Placental pericyte (primary cell): ENCODE data around the gene MARCHF1.

- CAGE, long polyA plus RNA: no peak
Observed at GRCh38 chr4:159248662-159249287, 145.9 kb downstream of the RAPGEF2 start.

GRCh38 chr4:163382242-163382586 is 38.5 kb downstream of the NPY5R start:
- CAGE, long polyA plus RNA: no peak

DNA sequence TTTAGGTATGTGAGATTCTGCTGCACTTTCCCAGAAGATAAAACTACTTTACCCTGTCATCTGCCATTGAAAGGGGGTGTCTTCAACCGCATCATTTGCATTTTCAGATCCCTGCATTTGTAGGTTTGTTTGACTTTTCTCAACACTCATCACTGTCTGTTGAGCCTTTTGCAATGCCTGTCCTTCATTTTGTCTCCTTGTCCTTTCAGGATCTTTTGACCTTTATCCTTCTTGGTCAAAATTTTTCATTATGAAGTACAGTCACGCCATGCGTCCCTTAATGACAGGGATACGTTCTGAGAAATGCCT is 103.6 kb downstream of the TMA16 start:
- CAGE, long polyA plus RNA: no peak

DNA sequence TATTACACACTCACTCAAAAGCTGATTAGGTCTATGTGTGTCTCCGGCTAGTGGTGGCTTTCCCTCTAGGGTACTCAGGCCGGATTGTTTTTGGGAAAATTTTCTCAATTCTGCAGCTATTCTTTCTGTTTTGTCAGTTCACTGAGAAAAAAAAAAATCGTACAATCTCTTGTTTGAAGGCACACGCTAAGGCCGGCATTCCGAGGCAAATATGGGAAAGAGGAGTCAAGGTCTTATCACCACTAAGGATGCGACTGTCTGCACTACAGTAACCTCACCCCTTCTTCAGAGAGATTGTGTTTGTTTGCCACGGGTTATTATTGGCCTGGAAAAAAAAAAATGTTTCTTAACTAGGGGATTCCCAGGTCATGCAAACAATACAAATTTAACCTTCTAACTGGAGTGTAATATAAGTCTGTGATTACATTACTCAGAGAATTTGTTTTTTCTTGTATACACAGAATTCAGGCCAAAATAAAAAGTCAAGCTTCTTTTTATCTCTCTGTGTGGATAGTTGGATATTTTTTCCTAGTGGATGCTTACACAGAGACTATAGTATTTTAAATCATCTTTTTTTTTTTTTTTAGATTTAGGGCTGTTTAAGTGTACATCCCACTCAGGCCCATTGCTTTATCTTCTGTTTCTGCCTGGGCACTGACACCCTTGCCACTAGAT is 168.3 kb downstream of the TMA16 start:
- CAGE, long polyA plus RNA: no peak

- CAGE, long polyA plus RNA: no peak
Observed at GRCh38 chr4:163663512-163664336, 169.2 kb downstream of the TMA16 start.

- CAGE, long polyA plus RNA: no peak
Observed at GRCh38 chr4:164197697-164197996, 186.2 kb downstream of the MARCHF1 start.

DNA sequence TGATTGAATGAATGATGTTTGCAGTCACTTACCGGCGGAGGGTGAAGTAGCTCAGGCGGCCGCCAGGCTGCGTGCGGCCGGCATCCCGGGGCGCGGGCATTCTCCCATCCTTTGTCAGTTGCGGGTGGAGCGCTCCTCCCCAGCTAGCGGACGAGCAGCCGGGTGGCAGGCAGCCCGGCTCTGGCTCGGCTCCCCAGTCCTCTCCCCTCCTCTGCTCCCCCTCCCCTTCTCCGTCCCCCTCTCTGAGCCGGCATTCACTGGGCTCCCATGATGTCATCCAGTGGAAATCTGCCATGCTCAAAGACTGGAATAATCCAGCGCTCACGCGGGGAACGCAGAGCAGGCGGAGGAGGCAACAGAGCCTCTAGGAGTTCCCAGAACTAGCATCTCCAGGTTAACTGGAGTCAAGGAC is at the start of gene MARCHF1:
MARCHF1 (minus strand) TSS at position 182 of the 412 bp plus-strand sequence.
- CAGE, long polyA plus RNA: no peak

DNA sequence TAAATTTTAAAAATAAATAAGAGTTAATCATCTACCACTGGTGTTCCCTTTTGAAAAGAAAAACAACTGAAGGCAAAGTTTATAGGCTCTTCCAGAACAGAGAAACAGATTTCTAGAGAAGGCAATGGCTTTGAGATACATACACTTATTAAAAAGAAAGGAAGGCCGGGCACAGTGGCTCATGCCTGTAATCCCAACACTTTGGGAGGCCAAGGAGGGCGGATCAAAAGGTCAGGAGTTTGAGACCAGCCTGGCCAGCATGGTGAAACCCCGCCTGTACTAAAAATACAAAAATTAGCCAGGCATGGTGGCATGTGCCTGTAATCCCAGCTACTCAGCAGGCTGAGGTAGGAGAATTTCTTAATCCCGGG is 23.6 kb downstream of the TRIM75 start:
- CAGE, long polyA plus RNA: no peak

DNA sequence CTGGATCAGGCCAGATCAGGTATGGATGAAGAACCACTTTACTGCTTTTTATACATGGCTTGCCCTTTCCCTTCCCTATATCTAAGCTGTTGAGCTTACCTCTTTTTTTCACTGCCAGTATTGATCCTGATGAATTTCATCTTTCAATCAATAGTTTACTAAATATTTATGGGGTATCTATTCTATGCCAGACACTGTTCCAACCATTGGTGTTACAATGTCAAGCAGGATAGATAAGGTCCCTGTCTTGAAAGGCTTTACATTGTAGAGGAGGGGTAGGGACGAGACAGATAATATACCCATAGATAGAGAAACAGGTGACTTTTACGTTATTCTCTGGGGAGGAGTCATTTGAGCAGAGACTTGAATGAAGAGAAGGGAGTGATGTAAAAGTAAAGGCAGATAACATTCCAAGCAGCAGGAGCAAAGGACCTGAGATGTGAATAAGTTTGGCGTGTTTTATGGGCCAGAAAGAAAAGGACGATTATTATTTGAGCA is 33.7 kb downstream of the GK3 start:
- CAGE, long polyA plus RNA: no peak

DNA sequence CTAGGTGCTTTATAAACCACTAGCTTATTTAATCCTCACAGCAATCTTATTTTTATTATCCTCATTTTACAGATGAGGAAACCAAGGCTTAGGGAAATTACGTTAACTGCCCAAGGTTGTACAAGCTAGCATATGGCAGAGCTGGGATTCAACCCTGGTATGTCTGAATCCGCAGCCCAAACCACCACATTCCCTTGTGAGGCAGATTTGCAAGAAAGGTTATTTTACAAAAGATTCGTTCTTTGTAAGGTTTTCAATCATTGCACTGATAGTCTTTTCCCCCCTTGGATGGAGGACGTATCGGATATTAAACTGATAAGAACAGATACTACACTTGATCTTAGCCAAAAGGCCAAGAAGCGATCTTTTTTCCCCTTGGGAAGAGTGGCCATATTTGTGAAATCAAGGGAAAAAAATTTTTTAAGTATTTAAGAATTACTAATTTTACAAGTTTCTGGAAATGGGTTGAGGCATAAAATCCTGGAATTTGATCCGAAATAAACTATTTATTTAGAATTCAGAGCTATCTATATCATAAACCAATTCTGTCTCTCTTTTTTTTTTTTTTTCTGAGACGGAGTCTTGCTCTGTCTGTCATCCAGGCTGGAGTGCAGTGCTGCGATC is 13.6 kb upstream of the GK3 start:
- CAGE, long polyA plus RNA: no peak

- CAGE, long polyA plus RNA: no peak
Observed at GRCh38 chr4:165336429-165337345, 9.2 kb downstream of the MSMO1 start.

DNA sequence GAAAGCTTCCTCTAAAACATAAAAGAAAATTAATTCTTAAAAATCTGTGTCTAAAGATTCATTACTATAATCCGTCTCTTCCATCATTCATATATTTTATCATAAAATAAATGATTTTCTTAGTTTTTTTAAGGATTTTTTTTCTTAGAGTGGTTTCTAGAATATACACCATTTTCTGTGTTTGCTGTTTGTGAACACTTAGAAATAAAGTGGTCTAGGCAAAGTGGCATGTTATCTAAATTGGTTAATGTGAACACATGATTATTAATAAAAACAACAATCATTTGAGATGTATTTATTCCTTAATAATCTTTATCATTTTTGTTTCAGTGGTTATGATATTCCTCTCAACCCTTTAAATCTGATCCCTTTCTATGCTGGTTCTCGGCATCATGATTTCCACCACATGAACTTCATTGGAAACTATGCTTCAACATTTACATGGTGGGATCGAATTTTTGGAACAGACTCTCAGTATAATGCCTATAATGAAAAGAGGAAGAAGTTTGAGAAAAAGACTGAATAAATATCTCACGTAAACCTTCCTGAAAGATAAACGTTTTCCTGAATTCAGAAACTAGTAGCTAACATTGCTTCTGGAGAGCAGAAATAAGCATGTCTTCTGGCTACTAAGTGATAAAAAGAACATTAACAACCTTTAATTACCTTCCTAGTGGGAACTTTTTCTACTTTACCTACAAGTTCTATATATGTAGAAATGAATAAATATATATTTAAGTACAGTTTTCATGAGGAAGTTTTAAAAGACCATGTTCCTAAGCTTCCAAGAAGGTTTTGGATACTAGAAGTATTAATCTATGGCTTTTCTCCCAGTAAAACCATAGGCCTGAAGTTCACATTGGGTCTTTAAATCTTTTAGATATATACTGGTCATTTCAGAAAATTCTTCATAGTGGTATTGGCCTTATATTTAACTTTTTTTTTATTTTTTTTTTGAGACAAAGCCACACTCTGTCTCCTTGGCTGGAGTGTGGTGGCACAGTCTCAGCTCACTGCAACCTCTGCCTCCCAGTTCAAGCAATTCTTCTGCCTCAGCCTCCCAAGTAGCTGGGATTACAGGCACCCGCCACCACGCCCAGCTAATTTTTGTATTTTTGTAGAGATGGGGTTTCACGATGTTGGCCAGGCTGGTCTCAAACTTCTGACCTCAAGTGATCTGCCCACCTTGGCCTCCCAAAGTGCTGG is 14.4 kb downstream of the MSMO1 start:
- CAGE, long polyA plus RNA: no peak

GRCh38 chr4:165383568-165384306 is 4.9 kb downstream of the CPE start:
- CAGE, long polyA plus RNA: no peak

DNA sequence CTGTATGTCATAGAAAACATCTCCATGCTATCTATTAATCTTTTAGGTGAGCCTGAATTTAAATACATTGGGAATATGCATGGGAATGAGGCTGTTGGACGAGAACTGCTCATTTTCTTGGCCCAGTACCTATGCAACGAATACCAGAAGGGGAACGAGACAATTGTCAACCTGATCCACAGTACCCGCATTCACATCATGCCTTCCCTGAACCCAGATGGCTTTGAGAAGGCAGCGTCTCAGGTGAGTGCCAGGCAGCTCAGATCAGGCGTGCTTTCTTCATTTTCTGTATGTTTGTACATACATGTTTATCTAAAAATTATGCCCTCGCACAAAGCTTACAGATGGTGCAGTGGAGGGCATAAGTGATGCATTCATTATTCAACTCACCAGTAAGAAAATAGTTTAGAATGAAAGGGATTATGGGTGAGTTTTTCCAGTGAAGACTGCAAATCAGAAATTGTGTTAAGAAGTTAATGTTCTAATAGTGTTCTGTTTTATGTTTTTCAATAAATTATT is 85.6 kb downstream of the CPE start:
- CAGE, long polyA plus RNA: no peak

- CAGE, long polyA plus RNA: no peak
Observed at GRCh38 chr4:166716337-166716704, 518.0 kb downstream of the SPOCK3 start.

DNA sequence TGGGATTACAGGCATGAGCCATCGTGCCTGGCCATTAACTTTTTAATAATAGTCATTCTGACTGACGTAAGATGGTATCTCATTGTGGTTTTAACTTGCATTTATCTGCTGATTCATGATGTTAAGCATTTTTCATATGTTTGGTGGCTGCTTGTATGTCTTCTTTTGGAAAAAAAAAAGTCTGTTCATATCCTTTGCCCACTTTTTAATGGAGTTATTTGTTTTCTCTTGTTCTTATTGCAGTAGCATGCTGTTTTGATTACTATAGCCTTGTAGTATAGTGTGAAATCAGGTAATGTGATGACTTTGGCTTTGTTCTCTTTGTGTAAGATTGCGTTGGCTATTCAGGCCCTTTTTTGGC is 45.9 kb downstream of the ANXA10 start:
- CAGE, long polyA plus RNA: no peak

- CAGE, long polyA plus RNA: no peak
Observed at GRCh38 chr4:168587334-168588337, 90.8 kb downstream of the PALLD start.

GRCh38 chr4:168632491-168633456 is 135.9 kb downstream of the PALLD start:
- CAGE, long polyA plus RNA: no peak

DNA sequence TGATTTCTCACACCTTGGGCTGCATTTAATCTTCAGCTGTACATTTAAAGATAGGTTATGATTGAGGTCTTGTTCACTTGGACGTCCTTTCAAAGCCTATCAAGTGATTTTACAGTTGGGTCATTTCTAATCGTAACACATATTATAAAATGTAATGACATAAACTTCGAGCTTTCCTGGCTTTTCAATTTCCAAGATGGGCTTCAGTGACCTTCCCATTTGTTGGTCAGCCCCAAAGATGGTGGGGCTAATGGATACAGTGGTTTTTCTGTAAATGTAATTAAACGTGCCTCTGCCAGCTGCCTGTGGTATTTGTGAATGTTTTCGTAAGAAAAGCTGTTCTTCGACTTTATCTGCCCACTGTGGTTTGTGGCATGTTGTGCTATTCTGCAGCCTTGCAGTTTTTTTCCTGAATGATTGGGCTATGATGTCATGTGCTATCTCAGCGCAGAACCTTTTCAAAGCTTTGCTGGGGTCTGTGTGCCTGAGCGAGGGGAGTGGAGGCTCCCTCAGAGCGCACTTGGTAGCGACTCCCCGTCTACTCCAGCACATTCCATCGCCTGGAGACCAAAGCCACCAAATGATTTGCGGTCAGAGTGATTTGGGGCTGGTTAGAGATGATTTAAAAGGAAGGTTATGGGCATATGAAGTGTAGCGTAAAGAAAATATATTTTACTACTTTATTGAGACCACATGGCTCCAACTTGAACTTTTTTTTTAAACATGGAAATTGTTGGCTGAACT is 137.4 kb downstream of the PALLD start:
- CAGE, long polyA plus RNA: no peak

- CAGE, long polyA plus RNA: no peak
Observed at GRCh38 chr4:168711146-168711711, 214.4 kb downstream of the PALLD start.